ENCODE measurements around the genes ZNF526, GSK3A and PAFAH1B3.

- PRO-cap = no peak
- CAGE, long polyA plus RNA = no peak
Observed at GRCh38 chr19:41908362-41908699, 19.9 kb downstream of the ERFL start.

GRCh38 chr19:41939843-41941073 lies 12.0 kb upstream of the ERFL start:
- PRO-cap = bidirectional peak, plus-strand start at chr19:41940284, minus-strand start at chr19:41940126; bidirectional peak, plus-strand start at chr19:41940582, minus-strand start at chr19:41940371; bidirectional peak, plus-strand start at chr19:41940609, minus-strand start at chr19:41940617; unidirectional peak, minus-strand start at chr19:41940965
- CAGE, long polyA plus RNA = no peak

DNA sequence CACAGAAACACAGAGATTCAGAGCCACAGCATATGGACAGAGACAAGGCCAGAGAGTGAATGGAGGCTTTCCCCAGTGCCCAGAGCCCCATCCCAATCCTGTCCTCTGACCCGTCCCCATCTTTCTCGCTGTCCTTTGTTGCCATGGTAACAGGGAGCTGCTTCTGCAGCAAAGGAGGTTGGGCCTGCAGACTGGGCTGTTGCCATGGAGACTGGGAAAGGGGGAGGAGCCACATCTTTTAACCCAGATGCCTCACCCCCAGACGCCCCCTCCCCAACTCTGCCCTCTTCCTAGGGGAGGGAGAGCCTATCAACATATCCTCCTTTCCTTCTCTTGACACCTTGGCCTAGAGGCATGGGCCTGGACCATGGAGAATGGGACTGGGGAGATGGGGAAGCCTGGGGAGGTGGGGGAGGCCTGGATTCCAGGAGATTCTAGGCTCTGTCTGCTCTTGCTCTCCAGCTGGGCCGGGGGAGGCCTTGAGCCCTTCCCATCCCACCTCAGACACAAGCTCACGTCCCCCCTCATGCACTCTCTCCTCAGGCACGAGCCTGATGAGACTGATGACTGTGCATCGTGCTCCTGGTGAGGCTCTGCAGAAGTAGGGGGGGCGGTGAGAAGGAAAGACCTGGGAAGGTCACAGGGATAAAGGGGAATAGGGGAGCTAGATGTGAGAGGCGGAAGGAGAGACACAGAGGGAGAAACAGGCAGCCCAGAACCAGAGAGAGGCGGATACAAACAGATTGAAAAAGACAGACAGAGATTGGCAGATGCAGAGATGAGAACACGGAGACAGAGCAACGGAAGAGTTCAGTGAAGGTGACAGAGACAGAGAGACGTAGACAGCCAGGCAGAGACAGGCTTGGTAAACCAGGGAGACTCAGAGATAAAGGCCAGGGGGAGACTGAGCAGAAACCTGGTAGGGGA lies 2.2 kb upstream of the ATP1A3 start:
- PRO-cap = no peak
- CAGE, long polyA plus RNA = no peak

DNA sequence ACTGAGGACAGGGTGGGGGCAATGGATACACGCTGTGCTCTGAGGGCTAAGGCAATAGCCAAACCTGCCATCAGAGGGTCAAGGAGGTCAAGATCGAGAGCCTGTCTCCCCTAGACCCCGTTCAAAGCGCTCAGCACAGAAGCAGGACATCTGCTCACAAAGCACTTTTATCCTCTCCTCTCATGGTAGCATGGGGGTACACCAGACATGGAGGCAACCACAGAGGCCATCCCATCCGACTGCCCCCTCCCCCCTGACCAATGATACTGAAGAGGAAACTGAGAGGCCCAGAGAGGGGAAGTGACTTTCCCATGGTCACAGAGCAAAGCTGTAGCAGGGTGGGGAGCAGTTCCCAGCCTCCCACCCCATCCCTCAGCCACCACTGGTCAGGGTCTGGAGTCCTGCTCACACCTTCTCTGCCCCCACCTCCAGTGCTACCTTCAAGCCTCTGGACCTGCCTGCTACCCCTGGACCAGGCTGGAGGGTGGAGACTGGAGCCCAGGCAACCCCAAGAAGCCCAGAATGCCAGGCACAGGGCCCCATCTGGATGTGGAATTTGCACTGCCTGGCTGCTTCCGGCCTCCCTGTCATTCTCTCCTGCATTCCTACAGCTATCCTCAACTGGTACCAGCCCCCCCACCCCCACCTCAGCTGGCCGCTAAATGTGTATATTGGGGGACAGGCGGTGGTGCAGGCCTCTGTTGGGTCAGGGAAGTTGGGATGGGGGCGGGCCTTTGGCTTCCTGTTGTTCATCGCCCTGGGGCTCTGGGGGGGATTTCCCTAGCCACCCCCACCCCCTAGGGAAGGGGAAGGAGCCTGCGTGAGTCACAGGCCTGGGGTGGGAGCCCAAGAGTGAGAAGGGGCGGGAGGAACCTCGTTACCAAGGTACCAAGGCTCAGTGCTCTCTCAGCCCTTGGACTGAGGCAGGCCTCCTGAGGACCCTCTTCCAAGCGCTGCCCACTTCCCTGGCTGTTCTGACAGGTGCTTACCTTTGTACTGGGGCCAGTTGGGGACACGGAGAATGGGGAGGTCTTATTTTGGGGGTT lies 10.8 kb downstream of the POU2F2 start:
- PRO-cap = unidirectional peak, plus-strand start at position 898 of the sequence
- CAGE, long polyA plus RNA = no peak

DNA sequence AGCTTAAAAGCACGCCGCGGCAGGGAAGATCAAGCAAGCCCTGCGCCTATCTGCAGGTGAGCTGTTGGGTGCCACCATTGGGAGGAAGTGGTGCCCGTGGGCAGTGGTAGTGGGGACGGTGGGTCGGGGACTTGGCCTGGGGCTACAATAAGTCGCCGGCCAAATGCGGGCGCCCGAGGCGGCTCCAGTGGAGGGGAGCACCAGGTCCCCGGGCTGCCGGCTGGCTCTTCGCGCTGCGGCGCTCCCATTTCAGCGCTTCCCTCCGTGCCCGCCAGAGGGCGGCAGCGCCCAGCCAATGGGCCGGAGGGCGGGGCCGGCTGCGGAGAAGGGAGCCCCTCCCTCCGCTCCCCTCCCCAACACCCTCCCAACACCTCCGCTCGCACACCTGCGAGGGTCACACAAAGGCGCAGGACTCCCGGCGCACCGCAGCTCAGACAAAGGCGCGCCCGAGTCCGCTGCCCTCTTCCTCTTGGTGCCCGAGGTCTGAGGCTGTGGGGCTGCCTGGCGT lies 781 bp upstream of the POU2F2 start:
- PRO-cap = unidirectional peak, plus-strand start at position 397 of the sequence
- CAGE, long polyA plus RNA = no peak

- PRO-cap = bidirectional peak, plus-strand start at chr19:42220312, minus-strand start at chr19:42220095
- CAGE, long polyA plus RNA = start-site peak on the plus strand at chr19:42220289-42220349, 26 and 47 reads in 2 replicates
Observed at GRCh38 chr19:42219643-42220695, at the start of gene ZNF526. ZNF526 (plus strand) TSS chr19:42220312.

DNA sequence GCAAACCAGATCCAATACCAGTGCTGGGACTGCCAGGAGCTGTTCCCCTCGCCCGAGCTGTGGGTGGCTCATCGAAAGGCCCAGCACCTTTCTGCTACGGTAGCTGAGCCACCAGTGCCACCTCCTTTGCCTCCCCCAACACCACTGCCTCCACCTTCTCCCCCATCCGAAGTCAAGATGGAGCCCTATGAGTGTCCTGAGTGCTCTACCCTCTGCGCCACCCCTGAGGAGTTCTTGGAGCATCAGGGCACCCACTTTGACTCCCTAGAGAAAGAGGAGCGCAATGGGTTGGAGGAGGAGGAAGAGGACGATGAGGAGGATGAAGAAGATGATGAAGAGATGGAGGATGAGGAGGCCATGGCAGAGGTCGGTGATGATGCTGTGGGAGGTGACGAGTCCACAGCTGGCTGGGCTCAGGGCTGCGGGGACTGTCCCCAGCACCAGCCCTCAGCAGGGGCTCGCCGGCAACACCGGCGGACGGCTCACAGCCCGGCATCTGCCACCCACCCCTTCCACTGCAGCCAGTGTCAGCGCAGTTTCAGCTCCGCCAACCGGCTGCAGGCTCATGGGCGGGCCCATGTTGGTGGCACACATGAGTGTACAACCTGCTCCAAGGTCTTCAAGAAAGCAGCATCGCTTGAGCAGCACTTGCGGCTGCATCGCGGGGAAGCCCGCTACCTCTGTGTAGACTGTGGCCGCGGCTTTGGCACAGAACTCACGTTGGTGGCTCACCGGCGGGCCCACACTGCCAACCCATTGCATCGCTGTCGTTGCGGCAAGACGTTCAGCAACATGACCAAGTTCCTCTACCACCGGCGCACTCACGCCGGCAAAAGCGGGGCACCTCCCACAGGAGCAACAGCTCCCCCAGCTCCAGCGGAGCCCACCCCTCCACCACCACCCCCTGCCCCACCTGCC lies 5.0 kb downstream of the ZNF526 start:
- PRO-cap = no peak
- CAGE, long polyA plus RNA = no peak

DNA sequence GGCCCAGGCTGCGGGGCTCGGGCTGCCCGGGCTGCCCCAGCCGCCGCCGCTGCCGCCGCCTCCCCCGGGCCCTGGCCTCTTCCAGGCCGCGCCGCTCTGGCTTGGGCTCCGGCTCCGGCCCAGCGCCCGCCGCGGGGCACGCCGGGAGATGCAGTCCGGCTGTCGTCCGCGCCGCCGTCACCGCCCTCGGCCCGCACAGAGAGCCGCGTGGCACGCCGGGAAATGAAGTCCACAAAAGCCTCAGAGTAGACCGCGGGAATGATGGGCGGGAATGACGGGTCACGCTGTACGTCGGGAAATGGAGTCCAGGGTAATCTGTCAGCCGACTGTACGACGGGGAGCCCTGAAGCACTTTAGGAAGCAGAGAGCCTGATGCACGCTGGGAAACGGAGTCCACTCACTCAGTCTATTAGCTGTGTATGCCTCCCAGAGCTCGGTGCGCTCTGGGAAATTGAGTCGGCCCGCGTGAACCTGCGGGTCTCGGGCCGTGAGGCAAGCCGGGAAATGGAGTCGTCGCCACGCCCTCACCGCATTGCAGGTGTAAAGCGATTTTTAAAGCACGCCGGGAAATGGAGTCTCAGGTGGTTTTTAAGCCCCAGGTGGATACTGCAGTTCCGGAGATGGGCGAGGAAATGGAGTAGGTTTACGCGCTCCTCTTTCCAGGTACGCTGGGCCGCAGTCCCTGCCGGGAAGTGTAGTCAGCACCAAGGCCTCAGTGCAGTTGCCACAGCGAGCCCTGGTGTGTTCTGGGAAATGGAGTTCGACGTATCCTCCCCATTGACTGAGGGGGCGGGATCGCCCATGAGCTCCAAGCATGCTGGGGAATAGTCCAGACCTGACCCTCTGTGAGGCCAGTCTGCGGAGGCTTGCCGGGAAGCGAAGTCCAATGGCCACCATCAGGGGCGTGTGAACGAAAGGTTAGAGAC lies at the start of gene GSK3A:
Gene GSK3A, minus strand, starts transcription at position 124 of the 926 bp plus-strand sequence.
- PRO-cap = unidirectional peak, minus-strand start at position 98 of the sequence; bidirectional peak, plus-strand start at position 854 of the sequence, minus-strand start at position 822 of the sequence
- CAGE, long polyA plus RNA = no peak

DNA sequence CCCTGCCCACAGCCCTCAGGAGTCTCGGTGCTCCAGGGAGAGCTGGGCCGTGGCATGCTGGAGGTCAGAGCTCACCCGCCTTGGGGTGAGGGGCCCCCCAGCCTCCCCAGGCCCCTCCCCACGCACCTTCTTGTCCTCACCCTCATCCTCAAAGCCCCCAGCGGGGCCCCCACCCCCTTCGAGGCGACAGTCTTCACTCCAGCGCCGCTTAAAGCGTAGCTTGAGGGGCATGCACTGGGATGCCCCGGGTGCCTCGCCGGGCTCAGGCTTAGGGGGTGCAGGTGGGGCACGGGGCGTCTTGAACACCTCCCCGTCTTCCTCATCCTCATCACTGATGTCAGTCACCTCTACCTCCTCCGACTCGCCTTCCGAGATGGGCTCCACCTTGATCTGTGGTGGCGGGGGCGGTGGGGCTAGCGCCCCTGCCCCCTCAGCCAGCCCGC lies 6.1 kb upstream of the GSK3A start:
- PRO-cap = no peak
- CAGE, long polyA plus RNA = no peak

- PRO-cap = no peak
- CAGE, long polyA plus RNA = start-site peak on the minus strand at chr19:42302444-42302804, 151 and 220 reads in 2 replicates
Observed at GRCh38 chr19:42302235-42303092, at the start of gene PAFAH1B3. PAFAH1B3 (minus strand) TSS chr19:42302624.

GRCh38 chr19:42365197-42365548 lies 24.9 kb downstream of the CNFN start:
- PRO-cap = bidirectional peak, plus-strand start at chr19:42365403, minus-strand start at chr19:42365284
- CAGE, long polyA plus RNA = no peak

- PRO-cap = no peak
- CAGE, long polyA plus RNA = no peak
Observed at GRCh38 chr19:42421048-42421533, 6.1 kb downstream of the LIPE start.

- PRO-cap = no peak
- CAGE, long polyA plus RNA = no peak
Observed at GRCh38 chr19:42450183-42450677, 7.5 kb upstream of the CXCL17 start.

DNA sequence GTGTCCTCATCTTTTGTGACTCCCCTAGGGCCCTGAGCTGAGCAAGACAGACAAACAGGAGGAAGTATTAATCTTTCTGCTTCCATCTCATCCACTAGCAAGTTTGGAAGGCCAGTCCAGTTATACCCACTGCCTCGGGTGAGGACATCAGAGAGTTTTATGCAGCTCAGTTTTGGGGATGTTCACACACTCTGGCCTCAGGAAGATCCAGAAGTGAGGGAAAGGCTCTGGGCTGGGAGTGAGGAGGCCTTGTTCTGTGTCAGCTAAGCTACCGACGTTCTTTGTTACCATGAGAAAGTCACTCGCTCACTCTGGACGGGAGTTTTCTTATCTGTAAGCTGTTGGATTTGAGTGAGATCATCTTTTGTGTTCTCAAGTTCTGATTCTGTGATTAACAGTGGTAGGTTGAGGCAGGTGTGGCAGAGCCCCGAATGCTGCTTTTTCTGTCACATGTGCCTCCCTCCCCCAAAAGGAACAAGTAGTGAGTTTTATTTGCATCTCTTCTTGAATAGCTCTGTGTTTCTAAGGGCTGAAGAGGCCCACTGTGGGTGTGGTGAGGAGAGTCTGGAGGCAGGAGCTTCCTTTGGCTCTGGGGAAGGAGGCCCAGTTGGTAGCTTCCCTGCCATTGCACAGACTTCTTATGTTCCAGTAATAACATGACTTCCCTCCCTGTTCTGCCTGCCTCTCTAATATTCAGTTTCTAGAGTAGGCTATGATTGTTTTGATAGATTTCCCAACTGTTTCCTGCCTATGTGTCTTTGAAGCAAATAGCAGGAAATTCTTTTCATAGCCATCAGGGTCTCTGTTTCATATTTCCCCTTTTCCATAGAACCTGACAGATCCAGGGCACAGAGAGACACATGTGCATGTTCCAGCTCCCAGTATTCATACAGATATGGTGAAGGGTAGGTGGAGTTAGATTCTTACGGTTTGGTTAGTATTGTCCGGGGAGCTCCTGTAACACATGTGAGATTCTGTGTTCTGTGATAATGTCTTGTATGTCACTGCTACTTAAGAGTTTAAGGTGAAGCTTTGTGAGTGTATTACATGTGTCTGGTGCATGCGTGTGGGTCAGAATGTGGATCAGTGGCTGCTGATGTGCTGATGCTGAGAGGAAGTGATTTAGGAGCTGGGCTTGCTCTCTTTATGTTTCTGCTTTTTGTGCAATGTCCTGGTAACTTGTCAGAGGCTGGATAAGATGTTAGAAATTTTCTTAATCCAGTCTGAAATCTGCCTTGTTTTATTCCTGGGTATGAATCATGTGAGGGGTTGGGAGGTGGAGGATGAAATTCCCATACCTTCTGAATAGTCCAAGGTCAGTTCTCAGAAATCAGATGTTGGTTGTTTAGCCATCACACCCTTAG lies 24.0 kb upstream of the CXCL17 start:
- PRO-cap = no peak
- CAGE, long polyA plus RNA = no peak

DNA sequence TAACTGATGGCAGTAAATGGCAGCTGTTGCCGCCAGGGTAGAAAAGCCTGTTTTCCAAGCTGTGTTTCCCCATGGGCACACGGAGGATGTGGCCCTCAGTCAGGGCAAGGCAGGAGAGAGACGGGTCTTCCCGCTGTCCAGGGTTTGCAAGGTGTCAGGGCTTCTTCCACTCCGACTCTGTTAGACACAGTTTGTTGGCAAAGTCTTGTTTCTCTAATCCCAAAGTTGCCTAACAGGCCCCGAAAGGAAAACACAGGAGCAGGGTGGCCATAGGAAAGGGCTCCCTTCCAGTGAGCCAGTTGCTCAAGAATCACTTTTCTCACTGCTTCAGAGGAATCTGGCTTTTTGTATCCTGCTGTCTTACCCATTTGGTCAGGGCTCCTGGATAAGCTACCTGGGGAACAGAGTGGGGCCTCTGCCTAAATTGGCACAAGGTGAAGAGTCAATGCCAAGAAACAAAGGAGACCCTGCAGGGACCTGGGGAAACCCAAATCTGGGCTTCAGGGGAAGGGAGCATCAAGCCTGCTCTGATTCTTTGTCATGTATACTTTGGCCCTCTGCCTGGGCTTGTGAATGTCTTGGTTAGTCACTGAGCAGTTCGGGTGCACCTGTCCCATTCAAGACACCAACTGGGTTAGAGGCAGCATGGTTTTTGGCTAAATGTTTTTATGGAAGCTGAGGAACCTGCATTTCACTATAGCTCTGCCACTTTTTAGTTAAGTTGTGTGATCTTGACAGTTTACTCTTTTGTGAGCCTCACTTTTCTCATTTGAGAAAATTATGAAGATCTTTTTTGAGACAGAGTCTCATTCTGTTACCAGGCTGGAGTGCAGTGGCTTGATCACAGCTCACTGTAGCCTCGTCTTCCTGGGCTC lies 29.1 kb upstream of the CXCL17 start:
- PRO-cap = no peak
- CAGE, long polyA plus RNA = no peak

DNA sequence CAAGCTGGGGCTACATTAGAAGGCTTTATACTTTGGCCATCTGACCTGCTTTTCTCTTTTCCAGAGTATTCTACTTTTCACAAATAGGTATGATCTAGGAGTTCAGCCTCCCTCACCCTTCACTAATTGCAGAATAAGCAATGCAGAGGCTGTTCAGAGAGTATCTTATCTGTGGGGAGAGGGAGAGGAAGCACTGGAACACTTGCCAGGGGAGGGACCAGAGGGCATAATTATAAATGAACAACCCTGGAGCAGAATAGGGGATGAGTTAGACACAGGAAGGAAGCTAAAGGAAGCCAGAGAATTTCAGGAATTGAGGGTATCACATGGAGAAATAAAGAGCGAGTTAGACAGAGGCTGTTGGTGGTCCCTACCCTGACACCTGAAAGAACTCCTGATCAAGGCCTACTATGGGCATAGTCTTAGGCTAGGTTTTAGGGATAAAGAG lies 29.9 kb downstream of the CEACAM1 start:
- PRO-cap = no peak
- CAGE, long polyA plus RNA = no peak

- PRO-cap = no peak
- CAGE, long polyA plus RNA = no peak
Observed at GRCh38 chr19:43265335-43265657, 4.0 kb downstream of the PSG9 start.

GRCh38 chr19:43545660-43546302 lies 12.8 kb downstream of the ZNF575 start:
- PRO-cap = no peak
- CAGE, long polyA plus RNA = no peak

DNA sequence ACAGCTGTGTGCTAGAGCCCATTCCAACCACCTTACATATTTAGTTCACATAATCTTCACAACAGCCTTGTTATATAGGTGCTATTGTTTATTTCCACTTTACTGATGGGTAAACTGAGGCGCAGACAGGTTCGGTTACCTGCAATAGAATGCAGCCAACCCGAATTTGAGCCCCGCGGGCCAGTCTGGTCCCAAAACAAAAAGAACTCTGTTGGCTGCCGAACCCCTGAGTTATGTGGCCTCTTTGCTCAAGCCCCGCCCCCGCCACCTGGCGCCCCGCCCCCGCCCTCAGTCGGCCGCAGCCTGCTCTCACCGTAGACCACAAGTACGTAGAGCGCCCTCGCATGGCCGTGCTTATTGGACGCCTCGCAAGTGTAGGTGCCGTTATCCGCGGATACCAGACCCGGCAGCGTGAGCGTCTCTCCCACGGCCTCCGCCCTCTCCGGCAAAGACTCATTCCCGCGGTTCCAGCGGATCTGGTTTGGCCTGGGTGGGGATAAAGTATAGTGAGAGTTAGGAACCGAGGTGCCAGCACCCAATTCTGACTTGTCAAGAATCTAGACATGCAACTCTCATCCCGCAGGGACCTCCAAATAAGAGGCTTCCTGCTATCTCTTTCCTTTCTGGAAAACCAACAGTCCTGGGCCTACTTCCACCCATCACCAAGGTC lies 5.5 kb upstream of the ZNF428 start:
- PRO-cap = no peak
- CAGE, long polyA plus RNA = no peak

DNA sequence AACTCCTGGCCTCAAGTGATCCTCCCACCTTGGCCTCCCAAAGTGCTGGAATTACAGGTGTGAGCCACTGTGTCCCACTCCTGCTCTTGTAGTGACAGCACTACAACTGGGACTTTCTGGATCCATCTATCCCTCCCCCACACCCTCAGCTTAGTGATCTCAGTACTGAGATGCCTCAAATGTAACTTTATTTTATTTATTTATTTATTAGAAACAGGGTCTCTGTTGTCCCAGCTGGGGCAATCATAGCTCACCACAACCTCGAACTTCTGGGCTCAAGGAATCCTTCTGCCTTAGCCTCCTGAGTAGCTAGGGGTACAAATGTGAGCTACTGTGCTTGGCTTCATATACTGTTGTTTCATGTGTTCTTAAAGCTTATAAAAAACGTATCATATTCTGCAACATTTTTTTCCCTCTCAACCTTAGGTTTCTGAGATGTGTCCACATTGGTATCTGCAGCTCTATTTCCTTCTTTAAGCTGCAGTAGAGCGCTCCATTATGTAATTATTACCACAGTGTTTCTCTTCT lies 4.0 kb downstream of the PLAUR start:
- PRO-cap = no peak
- CAGE, long polyA plus RNA = no peak